Fibroblast of villous mesenchyme (primary cell): ENCODE measurements around the gene FSCB.

DNA sequence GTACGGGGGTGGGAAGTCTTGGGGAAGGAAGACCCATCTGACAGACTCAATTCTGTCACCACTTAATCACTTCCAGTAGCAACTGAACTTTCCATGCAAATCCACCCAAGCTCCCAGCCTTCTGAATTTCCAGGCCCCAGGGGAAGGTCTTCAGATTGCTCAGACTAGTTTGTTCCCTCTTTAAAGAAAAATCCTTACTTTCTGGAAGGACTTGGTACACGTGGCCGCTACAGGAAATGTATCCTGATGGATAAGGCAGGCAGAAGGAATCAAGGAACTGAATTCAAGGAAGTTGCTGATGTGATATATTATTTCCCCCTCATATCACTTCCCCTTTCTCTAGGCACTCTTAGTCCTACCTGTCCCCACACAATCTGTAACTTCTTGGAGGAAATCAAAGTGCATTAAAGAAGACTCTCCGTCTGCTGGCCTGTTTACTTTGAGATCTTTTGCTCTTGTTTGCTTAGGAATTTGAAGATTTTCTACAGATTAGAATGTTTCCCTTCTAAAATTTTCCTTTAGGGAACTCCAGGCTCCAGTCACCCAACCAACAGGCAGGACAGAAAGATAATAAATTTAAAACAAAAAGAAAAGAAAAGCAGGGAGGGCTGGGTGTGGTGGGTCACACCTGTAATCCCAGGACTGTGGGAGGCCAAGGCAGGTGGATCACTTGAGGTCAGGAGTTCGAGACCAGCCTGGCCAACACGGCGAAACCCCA, 6.3 kb downstream of the NFKBIA start:
- CAGE, long polyA plus RNA = no peak

DNA sequence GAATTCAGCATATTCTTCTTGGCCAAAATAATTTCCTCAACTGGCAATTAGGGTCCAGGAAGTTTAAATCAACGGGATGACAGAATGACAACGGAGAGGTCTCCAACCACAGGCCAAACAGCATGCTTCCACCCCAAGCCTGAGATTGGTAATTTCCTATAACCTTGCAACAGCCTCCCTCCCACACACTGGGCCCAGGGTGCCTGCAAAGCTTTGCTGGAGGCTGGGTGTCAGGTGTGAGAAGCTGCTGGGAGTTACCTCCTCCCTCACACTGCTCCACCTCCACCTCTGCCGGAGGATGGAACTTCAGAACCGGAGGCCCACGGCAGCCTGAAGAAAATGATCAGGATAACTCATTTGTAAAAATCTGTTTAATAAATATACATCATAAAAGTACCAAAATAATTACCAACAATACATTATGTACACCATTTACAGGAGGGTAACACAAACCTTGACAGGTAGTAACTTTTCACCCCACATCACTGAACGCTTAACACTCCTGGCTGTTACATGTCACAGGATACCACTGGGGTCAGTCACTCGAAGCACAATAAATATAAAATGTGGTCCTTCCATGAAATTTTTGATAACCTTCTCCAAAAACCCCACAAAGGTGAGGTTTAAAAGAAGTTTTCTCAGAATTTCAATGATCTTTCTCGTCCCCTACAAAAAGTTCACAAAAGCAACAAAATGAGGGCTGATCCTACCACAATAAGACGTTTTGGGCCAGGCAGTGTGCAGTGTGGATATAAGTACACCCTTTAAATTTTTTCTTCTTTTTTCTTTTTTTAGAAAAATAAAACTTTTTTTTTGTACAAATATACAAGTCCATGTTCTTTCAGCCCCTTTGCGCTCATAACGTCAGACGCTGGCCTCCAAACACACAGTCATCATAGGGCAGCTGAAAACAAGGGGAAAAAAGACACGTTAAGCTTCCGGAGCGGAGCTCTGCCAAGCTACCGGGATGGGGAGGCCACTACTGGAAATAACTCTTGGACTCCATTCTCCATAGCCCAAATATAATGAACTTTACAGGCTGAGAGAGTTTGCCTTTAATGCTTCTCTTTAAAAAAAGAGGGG, 3.1 kb downstream of the NFKBIA start:
- CAGE, long polyA plus RNA = no peak

- CAGE, long polyA plus RNA = no peak
Observed at GRCh38 chr14:36217881-36218106, 102.6 kb downstream of the MBIP start.

DNA sequence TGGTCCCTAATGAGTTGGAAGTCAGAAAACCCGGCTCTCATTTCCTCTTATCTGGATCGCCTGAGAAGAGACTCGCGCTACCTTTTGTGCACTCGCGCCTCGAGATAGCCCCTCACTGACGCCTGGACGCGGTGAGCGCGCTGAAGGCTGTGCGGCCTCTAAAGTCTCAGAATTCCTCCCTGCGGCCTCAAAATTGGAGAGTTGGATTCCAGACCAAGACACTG, 7.0 kb downstream of the NKX2-1 start:
- CAGE, long polyA plus RNA = no peak

GRCh38 chr14:36514629-36515208, 5.3 kb downstream of the NKX2-1 start:
- CAGE, long polyA plus RNA = no peak

- CAGE, long polyA plus RNA = no peak
Observed at GRCh38 chr14:37027037-37027621, 145.3 kb downstream of the SLC25A21 start.

GRCh38 chr14:37422734-37423064, 172.3 kb downstream of the FOXA1 start:
- CAGE, long polyA plus RNA = no peak

DNA sequence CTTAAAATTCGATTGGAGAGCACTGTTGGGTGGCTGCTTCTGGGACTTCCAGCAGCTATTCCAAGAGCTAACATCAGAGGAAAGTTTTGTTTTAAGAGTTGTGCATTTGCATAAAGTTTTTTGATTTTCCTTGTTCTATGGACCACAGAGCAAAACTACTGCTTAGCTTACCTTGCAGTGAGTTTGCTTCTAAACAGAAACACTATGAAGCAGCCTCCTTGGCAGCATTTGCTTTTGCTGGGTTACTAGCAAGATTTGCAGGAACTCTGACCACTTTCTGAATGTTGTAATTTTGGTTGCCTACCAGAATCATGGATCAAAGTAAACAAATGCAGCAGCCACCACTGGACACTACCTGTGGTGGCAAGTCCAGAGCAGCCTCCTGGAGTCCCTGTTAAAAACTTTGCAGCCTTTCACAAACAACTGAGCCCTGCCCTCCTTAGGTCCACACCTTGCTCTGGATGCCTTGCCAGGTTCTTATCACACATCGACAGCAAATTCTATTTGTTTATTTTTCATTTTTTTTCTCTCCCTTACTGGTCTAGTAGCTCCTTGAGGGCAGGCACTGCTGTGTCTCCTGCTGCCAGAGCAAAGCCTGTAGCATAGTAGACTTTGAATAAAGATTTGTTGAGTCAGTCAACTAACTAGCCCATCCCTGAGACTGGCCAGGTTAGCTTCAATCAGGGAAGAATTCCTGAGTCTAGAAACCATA, 5.5 kb downstream of the TTC6 start:
- CAGE, long polyA plus RNA = no peak

DNA sequence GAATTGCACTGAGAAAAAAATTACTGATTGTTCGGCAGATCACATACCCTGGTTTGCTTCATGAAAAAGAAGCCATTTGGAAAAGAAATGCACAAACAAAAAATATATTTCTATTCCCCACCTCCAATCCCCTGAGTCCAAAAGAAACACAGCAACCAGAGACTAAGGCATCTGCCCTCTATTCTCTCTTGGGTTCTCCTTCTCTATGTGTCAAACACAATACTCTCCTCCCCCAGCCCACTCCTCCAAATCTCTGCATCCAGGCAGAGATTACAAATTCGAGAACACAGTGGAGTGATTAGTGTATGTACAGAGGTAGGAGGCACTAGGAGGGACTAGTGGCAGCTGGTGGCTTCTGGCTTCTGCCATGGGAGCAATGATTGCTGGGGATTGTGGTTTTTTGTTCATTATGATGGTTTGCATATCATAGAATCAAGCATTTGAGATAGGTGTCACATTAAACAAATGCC, 100.3 kb downstream of the SEC23A start:
- CAGE, long polyA plus RNA = no peak

DNA sequence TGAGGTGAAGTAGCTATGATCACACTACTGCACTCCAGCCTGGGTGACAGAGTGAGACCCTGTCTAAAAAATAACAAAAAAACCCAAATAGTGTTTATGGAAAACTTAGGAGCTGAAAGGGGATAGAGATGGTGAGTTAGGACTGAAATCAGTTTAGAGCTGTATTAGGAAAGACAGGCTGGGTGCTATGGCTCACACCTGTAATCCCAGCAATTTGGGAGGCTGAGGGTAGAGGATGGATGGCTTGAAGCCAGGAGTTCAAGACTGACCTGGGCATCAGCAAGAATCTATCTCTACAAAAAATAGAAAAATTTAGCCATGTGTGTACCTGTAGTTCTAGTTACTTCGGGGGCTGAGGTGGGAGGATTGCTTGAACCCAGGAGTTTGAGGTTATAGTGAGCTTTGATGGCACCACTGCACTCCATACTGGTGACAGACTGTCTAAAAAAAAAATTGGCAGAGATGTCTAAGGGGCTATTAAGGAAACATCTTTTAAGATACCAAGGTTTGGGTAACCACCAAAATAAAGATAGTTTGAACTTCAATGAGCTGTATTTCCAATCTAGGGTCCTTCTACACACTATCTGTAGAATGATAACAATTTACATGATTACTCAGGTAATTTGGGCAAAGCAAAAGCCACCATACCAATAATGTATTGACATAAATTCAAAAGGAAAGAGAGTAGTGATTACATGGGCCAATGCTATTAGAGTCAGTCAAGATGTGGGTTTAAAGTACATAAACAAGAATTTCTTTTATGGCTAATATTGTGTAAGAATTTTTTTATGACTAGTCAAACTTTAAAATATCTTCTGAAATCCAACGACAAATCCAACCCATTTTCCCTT, 10.0 kb downstream of the PNN start:
- CAGE, long polyA plus RNA = no peak

- CAGE, long polyA plus RNA = no peak
Observed at GRCh38 chr14:39344487-39345109, 87.6 kb downstream of the FBXO33 start.

DNA sequence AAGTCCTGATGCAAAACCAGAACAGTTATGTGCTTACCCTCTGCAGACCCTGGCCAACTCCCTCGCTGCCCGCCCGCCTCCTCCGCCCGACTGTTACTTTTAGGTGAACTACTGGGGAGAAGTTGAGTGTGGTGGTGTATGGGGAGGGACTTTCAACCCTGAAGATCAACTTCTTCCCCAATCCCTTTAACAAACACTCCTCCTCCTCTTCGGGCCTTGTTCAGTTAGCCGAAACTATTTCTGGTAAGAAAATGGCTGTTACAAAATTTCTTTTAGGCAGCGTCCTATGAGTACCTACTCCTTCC, 1.4 kb downstream of the FBXO33 start:
- CAGE, long polyA plus RNA = no peak

- CAGE, long polyA plus RNA = no peak
Observed at GRCh38 chr14:40955187-40955521, 651.5 kb upstream of the LRFN5 start.

DNA sequence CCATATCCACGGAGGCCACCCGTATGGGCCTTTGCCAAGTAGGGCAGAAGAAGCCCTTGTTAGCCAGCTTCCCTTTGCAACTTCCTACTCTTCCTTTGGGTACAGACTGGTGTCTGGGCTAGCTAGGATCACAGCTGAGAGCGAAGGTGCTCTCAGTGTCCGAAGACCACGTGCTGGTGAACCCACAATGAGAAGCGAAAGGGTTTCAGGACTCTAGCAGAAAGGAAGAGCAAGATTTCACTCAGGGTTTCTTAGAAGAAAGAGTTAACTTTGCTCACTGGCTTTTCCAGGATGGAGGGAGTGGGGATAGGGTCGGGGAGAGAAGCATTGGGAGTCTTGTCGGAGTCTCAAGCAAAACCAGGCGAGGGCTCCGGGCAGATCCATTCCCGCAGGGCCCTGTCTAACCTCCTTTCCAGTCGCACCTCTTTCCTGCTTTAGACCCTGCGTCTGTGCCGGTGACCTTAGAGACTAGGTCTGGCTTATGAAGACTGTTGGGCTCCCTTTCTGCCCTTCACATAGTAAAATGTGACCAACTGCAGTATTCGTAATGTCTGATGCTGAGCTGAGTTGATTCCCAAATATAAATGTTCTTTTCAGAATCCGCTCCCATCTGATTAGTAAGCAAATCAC, 811 bp upstream of the LRFN5 start:
- CAGE, long polyA plus RNA = no peak

DNA sequence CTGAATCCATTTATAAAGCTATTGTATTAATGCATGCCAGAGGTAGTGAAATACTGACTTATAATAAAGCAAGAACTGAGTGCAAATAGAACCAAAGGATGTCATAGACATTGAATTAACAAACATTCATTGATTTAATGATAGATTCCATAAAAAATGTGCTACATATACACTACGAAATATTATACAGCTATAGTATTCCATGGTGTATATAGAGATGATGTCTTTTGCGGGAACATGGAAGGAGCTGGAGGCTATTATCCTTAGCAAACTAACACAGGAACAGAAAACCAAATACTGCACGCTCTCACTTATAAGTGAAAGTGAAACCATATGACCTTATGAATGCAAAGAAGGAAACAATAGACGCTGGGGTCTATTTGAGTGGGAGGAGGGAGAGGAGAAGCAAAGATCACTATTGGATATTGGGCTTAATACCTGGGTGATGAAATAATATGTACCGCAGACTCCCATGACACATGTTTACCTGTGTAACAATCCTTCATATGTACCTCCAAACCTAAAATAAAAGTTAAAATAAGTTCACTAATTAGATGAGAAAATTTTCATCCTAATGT, 142.7 kb downstream of the LRFN5 start:
- CAGE, long polyA plus RNA = no peak

DNA sequence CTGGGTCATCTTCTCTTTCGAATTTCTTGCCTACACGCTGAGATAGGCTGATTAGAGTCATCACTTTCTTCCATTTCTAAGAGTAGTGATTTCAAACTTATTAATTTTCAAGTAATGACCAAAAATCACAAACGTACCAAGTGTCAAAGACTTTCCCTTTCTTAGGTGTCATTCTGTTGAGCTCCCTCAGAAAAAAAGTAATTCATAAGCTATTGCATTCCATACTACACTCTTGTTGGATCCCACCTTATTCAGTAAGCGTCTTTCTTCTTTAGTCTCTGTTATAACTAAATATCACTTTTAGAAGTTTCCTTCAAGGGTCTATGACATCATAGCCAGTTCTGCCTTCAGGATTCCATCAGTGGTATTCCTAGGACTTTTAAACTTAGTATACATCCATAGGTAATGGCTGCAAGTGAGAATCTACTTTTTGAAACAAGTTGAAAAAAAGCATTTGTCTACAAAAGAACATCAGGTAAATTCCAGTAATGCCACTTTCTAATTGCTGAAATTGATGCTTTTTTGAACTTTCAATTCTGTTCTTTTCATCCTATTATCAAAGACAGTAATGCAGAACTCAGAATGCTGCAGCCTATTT, at the start of gene FSCB:
Gene FSCB, minus strand, starts transcription at position 289 of the 598 bp plus-strand sequence.
- CAGE, long polyA plus RNA = no peak

DNA sequence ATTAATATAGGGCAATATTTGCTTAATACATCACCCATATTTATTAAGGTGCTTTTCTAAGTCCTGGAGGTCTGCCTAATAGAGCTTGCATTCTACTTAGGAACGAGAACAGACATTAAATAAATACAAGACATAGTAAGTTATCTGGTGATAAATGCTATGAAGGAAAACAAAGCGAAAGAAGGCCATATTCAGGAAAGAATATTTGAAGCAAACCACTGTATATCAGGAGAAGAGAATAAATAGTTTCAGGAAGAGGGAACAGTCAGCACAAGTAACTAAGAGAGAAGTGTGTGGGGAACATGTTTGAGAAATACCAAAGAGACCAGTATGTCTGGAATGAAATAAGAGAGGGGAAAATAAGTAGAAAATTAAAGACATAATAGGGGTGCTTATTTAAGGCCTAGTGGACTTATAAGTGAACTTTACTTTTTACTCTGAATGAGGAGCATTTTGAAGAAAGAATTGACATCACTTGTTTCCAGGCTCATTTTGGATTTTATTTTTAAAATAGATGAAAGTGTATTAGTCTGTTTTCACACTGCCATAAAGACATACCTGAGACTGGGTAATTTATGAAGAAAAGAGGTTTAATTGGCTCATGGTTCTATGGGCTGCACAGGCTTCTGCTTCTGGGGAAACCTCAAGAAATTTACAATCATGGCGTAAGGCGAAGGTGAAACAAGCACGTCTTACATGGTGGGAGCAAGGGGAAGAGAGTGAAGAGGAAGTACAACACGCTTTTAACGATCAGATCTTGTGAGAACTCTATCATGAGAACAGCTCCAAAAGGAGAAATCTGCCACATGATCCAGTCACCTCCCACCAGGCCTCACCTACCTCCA, 34.3 kb downstream of the TOGARAM1 start:
- CAGE, long polyA plus RNA = no peak

DNA sequence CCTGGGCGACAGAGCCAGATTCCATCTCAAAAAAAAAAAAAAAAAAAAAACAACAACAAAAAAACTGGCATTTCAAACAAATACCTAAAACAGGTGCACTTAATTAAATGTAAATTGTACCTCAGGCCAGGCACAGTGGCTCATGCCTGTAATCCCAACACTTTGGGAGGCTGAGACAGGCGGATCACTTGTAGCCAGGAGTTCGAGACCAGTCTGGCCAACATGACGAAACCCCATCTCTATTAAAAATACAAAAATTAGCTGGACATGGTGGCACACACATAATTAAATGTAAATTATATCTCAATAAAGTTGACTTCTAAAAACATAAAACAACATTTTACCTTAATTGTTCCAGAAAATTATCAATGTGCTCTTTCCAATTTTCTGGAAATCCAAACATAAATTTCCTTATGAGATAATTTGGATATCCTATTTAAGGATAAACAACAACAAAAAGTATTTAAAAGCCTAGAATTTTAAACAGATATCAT, 20.6 kb downstream of the MIS18BP1 start:
- CAGE, long polyA plus RNA = no peak

- CAGE, long polyA plus RNA = no peak
Observed at GRCh38 chr14:45317532-45317953, 64.5 kb upstream of the MIS18BP1 start.

DNA sequence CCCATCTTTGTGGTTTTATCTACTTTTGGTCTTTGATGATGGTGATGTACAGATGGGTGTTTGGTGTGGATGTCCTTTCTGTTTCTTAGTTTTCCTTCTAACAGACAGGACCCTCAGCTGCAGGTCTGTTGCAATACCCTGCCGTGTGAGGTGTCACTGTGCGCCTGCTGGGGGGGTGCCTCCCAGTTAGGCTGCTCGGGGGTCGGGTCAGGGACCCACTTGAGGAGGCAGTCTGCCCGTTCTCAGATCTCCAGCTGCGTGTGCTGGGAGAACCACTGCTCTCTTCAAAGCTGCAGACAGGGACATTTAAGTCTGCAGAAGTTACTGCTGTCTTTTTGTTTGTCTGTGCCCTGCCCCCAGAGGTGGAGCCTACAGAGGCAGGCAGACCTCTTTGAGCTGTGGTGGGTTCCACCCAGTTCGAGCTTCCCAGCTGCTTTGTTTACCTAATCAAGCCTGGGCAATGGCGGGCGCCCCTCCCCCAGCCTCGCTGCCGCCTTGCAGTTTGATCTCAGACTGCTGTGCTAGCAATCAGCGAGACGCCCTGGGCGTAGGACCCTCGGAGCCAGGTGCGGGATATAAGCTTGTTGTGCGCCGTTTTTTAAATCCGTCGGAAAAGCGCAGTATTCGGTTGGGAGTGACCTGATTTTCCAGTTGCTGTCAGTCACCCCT, 635.5 kb upstream of the MIS18BP1 start:
- CAGE, long polyA plus RNA = no peak